Umbilical cord (tissue), 2 donors: ENCODE data around the gene PHF10.

DNA sequence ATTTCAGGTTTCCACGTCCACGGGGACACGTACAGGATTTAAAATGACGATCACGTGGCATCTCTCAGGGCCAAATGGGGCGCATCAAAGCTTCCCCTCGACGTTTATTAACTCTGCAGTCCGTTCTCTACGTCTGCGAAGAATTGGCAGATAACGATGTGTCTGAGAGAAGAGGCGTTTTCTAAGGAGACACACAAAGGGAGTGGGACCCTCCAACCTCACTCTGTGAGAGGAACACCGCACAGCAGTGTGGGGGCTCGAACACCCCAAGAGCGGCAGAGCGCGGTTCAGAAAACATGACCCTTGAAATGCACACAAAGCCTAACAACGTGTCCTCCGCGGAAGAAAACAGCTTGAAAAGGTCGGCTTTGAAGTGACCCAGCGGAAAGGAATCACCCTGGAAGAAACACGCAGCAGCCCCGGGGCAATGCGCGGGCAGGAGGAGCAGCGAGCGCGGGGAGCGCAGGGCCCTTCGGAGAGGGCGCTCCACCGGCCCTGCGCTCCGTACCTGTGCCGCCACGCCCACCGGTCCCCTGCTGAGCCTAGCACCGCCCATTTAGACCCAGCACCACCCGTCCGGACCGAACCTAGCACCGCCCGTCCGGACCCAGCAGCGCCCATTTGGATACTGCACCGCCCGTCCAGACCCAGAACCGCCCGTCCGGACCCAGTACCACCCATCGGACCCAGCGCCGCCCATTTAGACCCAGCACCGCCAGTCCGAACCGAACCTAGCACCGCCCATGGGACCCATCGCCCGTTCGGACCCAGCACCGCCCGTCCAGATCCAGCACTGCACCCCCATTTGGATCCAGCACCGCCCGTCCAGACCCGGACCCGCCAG is 1.1 kb upstream of the AFDN start:
- RAMPAGE, long total RNA, result no peak

DNA sequence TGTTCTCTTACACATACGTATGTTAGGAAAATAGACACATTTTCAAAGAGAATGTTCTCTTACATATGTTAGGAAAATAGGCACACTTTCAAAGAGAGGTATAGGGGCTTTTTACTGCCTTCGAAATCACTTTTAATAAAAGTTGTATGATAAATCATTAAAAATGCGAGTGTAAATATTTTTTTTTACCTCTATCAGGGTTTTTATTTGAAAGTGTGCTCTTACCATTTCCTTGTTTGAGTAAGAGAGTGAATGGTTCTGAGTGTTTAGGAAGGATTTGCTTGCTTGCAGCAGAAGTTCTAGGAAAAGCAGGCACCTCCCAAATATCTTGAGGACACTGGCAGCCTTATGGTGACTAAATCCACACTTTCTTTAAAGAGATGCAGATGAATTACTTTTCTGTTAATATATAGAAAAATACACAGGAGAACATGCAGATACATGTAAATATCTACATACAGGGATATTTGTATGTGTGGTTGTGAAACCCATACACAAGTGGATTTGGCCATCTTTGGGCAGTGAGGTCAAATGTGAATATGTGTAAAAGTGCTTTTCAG is 26.1 kb upstream of the KIF25 start:
- RAMPAGE, long total RNA, result no peak

DNA sequence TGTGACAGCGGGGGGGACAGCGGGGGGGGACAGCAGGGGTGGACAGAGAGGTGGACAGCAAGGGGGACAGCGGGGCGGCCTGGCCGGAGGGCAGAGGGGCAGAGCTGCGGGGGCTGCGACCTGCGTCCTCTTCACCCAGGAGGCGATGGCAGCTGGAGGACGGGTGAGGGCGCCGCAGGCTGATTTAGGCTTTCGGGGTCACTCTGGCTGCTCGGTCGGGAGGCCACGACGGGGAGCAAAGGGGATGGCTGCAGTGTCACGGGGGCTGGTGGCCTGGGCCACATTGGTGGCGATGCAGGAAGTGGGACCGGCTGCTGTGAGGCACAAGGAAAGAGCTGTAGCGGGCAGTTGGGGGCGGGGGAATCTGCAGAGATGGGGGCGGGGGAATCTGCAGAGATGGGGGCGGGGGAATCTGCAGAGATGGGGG is 672 bp upstream of the KIF25 start:
- RAMPAGE, long total RNA, result no peak

DNA sequence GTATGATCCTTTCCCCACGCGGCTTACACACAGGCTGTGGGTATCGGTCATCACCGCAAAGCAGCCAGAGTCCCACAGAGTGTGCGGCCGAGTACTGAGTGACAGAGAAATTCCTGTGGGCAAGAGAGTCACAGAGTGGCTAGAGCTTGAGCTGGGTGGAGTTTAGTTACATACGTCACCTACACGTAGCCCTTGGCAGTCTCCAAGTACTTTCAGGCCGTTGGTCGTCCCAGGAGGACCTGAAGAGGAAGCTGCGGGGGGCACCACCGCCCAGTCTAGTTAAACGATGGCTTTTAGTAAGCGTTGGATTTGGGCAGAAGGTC is 28.3 kb downstream of the KIF25 start:
- RAMPAGE, long total RNA, result no peak

- RAMPAGE, long total RNA, result no peak
Observed at GRCh38 chr6:168157537-168158665, 78.9 kb upstream of the FRMD1 start.

DNA sequence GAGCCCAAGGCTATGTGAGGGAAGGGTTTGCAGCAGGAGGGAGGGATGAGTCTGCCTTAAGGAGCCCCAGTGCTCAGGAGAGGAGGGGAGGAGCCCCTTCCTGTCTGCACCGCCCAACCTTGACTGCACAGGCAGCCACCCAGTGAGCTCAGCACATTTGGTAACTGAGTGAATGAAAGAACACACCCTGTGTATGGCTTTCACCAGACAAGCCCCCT is 17.1 kb downstream of the DACT2 start:
- RAMPAGE, long total RNA, result no peak

- RAMPAGE, long total RNA, result no peak
Observed at GRCh38 chr6:168315430-168316219, 4.0 kb downstream of the DACT2 start.

- RAMPAGE, long total RNA, result no peak
Observed at GRCh38 chr6:168598781-168599069, 157.7 kb downstream of the SMOC2 start.

- RAMPAGE, long total RNA, result no peak
Observed at GRCh38 chr6:168641425-168641871, 200.5 kb downstream of the SMOC2 start.

DNA sequence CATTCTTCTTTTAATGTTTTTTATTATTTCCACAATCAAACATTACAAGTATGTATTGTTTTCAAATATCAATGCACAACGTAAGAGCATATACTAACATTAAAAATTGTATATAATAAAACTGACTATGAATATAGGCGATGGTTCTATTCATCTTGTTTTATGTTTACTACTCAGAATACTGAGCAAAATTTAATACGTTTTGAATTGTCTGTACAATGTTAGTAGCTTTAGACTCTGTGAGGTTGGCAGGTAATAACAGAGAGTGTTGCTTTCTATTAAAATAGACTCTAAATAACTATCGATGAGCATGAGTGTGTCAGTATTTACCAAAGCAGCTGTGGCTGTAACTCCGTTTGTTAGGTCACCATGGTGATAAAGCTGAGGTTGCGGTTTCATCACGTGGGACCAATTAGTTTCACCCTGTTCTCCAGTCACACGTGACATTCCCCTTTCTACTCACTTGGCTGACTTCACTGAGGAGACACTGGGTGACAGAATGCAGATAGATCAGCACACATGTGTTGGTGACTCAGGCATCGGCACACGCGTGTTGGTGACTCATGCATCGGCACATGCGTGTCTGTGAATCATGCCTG is 285.6 kb downstream of the THBS2 start:
- RAMPAGE, long total RNA, result no peak

DNA sequence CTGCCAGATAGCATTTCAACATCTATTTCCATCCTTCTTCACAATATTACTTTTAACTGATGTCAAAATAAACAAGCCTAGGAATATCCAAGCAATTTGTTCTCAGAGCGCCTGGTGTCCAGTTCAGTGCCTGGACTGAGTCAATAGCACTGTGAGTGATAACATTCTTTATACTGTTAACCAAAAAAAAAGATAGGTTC is 182.7 kb downstream of the THBS2 start:
- RAMPAGE, long total RNA, result no peak

- RAMPAGE, long total RNA, result no peak
Observed at GRCh38 chr6:169172444-169172823, 81.2 kb downstream of the THBS2 start.

- RAMPAGE, long total RNA, result no peak
Observed at GRCh38 chr6:169576975-169577854, 124.6 kb downstream of the WDR27 start.

- RAMPAGE, long total RNA, result no peak
Observed at GRCh38 chr6:169724046-169724891, at the start of gene PHF10. PHF10 (minus strand) TSS chr6:169724500.

- RAMPAGE, long total RNA, result no peak
Observed at GRCh38 chr6:169862175-169862435, 110.7 kb downstream of the ERMARD start.

- RAMPAGE, long total RNA, result no peak
Observed at GRCh38 chr6:169960736-169961233, 209.4 kb downstream of the ERMARD start.

- RAMPAGE, long total RNA, result no peak
Observed at GRCh38 chr6:170023067-170023594, 267.7 kb downstream of the DLL1 start.

GRCh38 chr6:170179342-170179503 is 111.7 kb downstream of the DLL1 start:
- RAMPAGE, long total RNA, result no peak

DNA sequence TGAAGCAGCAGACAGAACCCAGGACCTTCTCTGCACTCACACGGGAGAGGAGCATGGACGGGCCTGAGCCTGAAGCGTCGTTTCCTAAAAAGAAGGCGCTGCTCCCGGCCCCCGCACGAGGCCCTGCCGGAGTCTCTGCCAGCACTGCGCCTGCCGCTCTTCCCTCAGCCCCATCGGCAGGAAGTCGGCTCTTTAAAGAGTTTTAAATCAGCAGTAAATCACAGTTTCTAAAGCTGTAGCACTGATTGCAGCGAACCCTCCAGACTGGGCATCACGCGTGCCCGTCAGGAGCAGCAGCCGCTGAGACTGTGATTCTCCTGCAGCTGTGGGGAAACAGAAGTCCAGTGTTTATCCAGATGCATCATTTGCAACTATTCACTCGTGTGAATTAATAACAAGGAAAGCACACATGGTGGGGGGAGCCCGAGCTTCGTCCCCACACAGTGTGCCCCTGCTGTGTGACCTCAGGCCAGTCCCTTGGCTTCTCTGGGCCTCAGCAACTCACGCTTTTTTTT is 28.4 kb downstream of the DLL1 start:
- RAMPAGE, long total RNA, result no peak

DNA sequence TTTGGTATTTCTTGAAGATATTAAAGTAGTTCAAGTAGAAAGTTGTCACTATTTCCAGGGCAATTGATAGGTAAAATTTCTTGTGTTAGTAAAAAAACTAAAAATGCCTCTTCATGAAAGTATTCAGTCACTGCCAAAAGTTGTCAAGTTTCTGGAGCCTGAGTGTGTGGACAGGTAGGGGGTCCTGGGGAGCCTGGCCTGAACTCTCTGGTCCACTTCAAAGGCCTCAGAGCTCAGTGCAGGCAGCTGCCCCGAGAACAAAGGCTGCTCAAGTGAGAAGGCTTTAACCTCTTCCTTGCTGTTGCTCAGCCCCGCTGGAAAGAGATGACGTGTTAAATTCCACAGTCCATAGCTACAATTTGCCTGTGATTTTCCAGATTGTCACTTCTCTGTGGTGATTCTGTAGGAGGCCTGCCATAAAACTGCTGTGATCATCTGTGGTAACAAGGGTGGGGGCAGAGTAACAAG is 96.8 kb downstream of the FAM120B start:
- RAMPAGE, long total RNA, result no peak